REH cell (cell line): ENCODE data around the genes MAP4K4, IL1RL2 and IL1RL1.

GRCh38 chr2:101002454-101003631 is 754 bp downstream of the RPL31 start:
- PRO-cap: bidirectional peak, plus-strand start at chr2:101002790, minus-strand start at chr2:101002703

DNA sequence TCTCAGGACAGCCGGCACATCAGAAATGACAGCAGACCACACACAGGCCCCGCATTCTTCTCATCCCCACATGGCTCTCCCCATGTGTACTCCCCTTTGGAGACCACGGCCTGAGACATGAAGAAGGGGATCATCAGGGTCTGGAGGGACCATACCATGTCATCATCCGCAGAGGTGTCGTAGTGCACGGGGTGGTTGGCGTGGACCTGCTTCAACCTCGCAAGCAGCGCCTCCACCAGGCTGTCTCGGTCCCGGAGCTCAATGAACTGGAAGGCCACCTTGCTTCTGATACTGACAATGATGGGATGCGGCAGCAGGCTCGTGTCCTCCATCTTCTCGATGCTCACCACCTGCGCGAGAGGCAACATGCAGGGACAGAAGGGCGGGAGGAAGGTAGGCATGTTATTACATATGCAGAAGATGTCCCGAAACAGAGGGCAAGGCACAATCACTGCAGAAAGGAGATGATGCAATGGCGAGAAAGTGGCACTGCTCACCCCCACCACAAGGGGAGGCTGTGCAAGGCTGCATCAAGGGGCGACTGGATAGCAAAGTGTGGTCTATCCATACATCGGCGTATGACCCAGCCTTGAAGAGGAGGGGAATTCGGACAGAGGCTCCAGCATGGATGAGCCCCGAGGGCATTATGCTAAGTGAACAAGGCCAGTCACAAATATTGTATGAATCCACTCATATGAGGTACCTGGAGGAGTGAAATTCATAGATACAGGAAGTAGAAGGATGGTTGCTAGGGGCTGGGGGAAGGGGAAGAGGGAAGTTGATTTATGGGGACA is 36.4 kb downstream of the RPL31 start:
- PRO-cap: no peak

- PRO-cap: no peak
Measured at GRCh38 chr2:101145495-101145935, 5.7 kb downstream of the TBC1D8 start.

DNA sequence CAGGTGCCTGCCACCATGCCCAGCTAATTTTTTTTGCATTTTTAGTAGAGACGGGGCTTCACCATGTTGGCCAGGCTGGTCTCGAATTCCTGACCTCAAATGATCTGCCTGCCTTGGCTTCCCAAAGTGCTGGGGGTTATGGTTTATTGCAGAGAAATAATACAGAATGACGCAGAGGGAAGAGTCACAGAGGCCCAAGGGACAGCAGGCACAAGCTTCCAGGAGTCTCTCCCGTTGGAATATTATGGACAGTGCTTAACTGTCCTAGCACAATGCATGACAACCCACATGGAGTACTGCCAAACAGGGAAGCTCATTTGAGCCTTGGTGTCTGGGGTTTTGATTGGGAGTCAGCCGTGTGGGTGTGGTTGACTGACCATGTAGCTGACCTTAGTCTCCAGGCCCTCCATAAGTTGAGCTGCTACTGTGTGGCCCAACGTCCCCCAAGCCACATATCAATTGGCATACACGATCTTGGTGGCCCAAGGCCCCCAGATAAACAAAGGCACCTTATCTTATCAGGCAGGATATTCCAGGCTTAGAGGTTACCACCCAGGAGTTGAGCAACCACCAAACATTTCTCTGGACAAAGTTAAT is 45.4 kb upstream of the CNOT11 start:
- PRO-cap: no peak

DNA sequence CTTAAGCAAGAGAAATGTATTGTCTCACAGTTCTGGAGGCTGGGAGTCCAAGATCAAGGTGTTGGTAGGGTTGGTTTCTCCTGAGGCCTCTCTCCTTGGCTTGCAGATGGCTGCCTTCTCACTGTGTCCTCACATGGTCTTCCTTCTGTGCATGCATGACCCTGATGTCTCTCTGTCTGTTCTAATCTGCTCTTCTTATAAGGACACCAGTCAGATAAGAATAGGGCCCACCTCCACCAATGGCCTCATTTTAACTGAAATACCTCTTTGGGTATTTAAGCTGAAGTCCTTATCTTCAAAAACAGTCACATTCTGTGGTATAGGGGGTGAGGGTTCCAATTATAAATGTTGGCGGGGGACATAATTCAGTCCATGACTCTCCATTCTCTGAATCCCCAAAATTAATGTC is 20.8 kb upstream of the CNOT11 start:
- PRO-cap: no peak

GRCh38 chr2:101276563-101277250 is 24.0 kb downstream of the CNOT11 start:
- PRO-cap: no peak

DNA sequence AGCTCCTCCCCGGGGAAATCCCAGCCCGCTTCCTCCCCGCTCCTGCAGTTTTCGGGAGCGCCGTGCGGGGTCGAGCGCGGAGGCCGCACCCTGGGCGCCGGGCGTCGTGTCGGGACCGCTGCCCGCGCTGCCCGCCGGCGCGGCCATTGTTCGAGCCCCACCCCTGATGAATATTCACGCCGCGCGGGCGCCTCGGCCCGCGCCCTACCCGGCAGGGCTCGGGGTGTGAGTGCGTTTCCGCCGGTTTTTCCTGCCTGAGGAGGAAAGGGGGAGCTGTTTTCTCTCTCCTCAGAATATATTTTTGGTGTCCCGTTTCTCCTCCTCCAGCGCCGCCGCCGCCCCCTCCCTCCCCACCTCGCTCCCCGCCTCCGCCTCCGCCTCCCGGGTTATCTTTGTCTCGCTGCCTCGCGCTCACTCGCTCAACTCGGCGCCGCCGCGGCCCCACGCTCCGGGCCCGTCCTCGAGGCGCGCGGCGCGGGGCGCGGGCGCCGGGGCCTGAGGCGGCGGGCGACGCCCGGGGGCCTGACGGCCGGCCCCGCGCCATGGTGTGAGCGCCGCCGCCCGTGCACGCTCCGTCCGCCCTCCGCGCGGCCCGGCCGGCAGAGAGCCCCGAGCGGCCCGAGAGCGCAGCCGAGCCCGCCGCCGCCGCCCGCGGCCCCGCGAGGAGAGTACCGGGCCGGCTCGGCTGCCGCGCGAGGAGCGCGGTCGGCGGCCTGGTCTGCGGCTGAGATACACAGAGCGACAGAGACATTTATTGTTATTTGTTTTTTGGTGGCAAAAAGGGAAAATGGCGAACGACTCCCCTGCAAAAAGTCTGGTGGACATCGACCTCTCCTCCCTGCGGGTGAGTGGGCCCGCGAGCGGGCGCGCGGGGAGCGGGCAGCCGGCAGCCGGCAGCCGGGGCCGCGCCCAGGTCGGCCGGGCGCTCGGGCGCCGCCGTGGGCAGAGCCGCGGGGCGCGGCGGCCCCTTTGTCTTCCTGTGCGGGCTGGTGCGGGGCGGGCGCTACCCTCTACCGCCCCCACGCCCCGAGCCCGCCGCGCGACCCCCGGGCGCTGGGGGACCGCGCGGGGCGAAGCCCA is at the start of gene MAP4K4:
Gene MAP4K4 (plus strand): TSS at position 414 of the 1,080 bp plus-strand sequence.
- PRO-cap: bidirectional peak, plus-strand start at position 414 of the sequence, minus-strand start at position 168 of the sequence; bidirectional peak, plus-strand start at position 972 of the sequence, minus-strand start at position 981 of the sequence

GRCh38 chr2:101699795-101700154 is 2.3 kb downstream of the MAP4K4 start:
- PRO-cap: no peak

DNA sequence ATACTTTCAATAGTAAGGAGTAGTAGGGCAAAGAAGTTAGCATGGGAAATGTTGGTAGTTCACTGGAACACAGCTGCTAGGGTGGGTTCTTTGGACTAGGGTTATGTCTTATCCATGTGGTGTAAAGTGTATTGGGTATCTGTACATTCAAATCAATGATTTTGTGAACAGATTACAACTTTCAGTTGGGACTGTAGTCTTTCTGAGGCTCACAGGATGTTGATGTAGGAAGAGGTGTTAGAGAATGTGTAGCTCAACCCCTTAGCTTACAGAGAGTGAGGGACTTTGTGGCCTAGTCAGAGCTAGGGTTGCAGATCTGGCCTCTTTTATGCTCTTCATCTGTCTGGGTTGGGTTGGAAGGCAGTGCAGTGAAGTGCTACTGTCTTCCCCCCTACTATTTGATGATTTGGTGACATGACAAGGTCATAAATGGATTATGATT is 21.4 kb downstream of the MAP4K4 start:
- PRO-cap: no peak

DNA sequence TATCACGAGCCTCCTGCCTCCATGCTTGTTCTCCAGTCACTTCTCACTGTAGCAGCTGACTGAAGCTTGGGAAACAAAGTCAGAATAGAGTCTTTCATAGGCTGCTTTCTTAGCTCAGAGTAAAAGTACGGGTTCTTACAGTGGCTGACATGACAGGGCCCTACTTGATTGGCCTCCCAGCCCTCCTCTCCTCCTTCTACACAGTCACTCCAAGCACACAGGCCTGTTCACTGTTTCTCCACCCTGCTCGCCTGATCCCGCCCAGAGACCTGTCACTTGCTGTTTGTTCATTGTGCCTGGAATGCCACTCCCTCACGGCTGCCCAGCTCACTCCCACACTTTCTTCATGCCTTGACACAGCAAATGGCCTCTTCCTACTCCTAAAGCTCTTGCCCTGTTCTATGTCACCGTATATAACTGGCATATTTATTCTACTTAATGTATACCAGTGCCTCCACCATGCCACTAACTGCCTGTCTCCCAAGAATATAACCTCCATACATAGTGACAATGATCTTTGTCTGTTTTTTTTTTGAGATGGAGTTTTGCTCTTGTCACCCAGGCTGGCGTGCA is 104.8 kb downstream of the MAP4K4 start:
- PRO-cap: no peak

GRCh38 chr2:101845896-101846653 is 145.7 kb upstream of the IL1R2 start:
- PRO-cap: no peak

DNA sequence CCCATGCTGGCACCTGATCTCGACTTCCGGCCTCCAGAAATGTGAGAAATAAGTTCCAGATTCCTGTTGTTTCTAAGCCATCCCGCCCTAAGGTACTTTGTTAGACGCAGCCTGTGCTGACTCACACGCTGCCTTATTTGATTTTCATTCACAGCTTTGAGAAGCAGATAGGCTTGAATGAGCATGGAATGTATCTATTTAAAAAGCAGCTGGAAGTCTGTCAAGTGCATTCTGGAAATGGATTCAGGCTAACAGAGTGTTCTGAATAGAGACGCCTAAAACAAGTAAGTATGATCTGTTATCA is 8.3 kb upstream of the IL1R2 start:
- PRO-cap: no peak

GRCh38 chr2:101985451-101985878 is 6.3 kb upstream of the IL1R2 start:
- PRO-cap: no peak

DNA sequence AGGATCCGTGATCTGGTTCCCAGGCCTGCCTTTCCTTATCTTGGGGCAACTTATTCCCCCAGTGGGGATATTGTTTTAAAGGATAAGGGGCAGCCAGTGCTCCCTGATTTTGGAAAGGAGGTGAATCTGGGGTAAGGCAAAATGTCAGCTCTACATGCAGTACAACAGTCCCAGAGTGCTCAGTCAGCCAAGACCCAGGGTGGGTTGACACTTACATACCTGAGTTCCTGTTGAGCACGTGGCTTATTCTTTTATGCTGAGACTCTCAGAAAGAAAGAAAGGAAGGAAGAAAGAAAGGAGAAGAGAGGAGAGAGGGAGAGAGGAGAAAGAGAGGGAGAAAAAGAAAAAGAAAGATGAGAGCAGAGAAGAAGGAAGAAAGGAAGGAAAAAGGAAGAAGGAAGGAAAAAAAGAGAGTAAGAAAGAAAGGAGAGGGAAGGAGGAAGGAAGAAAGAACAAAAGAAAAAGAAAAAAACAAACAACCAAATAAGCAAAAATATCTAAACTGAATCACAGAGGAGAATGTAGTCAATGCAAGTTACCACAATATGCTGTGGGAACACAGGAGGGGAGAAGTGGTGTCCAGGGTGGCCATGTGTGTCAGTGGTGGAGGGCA is 50.3 kb downstream of the IL1R2 start:
- PRO-cap: no peak

GRCh38 chr2:102046070-102046616 is 54.4 kb downstream of the IL1R2 start:
- PRO-cap: no peak

GRCh38 chr2:102048413-102049001 is 56.7 kb downstream of the IL1R2 start:
- PRO-cap: no peak

- PRO-cap: no peak
Measured at GRCh38 chr2:102144135-102144433, 1.5 kb downstream of the IL1R1 start.

- PRO-cap: no peak
Measured at GRCh38 chr2:102178686-102179513, 7.9 kb upstream of the IL1RL2 start.

- PRO-cap: no peak
Measured at GRCh38 chr2:102186620-102187289, at the start of gene IL1RL2. Gene IL1RL2 (plus strand): TSS chr2:102187023.

DNA sequence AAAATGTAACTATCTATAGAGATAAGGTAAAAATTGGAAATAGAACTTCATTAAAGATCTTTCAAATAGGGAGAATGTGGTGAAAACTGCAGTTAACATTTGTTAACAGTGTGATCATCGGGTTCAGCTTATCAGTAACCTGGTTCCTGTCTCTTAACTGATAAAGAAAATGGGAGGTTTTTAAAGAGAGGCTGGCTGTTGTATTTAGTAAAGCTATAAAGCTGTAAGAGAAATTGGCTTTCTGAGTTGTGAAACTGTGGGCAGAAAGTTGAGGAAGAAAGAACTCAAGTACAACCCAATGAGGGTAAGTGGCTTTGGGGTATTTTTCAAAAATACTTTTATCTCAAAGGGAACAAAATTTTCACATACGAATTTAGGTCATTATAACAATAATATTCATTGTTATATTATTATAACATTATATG is at the start of gene IL1RL1:
Gene IL1RL1 (plus strand): TSS at position 244 of the 425 bp plus-strand sequence.
- PRO-cap: no peak